Zone of skin (tissue), 1 donor: ENCODE measurements around the gene DHX29.

DNA sequence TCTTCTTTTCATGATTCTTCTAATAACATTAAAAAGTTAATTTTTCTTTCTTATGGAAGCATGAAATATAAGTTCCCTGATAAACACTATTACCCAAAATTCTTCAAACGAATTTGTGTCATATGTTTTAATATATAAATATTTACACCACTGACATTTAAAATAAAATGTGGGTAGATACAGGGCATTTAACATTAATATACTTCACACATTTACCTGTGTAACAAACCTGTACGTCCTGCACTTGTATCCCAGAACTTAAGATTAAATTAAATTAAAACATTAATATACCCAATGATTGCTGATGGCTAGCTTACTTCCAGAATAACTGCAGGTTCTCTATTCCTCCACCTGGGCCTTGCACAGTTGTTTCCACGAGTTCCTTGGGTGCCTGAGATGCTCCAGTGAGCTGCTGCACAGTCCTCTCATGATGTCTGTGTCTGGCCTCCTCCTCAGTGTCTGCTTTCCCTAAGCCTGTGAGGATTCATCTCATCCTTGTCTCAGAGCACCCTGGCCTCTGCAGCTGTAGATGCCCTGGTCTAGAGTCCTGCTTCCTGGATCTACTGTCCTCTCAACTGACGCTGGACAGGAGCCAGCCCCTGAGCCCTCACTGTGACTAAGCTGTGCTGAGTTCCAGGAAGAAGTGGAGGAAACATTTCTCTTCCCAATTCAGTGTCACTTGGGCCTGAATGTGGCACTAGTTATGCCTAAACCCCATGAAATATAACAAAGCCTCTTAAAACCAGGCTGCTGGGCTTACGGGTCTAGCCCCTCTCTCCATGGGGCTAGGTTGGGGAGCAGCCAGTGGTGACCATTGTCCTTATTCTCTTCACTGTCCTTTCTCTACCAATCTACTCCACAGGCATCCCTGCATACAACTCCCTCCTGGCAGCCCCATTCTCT, 220.4 kb downstream of the SNX18 start:
- RRBS, result no CpG with 5 or more reads among the region's 5 CpGs

GRCh38 chr5:54776727-54777083, 208.7 kb downstream of the ESM1 start:
- RRBS, result no CpG with 5 or more reads among the region's 3 CpGs

- RRBS, result 1% methylated on average over 14 of the region's 65 CpGs
Observed at GRCh38 chr5:55307139-55308208, at the start of gene DHX29. Gene DHX29 (minus strand): TSS chr5:55307694.

DNA sequence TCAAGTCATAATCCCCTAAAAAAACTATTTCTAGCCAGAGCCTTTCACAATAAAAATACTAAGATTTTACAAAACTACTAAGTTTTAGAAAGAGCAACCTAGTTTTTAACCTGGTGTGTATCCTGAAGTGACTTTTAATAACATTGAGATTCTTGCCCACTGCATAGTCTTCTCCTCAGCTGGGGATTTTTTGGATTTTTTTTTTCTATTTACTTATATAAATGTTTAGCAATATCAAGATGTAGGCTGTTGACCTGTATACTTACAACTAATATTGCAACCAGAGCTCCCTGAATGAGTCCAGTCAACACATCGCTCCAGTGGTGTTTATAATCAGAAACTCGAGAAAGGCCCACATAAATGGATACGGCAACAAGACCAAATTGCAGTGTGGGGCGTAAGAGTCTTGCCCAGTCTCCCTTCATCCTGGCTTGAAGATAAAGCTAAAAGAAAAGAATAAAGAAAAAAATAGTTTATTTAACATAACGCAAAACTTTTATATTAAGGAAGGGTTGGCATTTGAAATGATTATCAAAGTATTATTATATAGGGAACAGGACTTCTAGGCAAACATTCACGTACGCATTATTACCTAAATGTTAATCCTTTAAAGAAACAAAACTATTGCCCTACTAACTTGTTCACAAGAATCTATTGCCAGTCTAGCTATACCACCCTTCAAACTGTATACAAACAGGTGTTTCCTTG, 109.0 kb downstream of the PLPP1 start:
- RRBS, result no CpG with 5 or more reads among the region's 7 CpGs

DNA sequence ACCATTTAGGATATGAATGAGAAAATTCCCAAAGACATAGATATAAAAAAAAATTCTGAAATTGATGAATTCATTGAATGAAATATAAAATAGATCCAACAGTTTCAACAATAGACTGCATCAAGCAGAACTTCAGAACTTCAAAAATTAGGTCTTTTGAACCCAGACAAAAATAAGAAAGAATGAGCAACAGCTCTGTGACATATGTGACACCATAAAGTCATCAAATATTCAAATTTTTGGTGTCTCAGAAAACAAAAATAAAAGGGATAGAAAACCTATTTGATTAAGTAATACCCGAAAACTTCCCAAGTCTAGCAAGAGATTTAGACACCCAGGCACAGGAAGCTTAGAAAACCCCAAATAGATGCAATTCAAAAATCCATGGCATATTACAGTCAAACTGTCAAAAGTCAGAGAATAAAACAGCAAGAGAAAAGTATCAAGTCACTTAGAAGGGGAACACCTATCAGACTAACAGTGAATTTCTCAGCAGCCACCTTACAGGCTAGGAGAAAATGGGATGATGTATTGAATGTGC, 103.8 kb downstream of the PLPP1 start:
- RRBS, result no CpG with 5 or more reads among the region's 1 CpG

GRCh38 chr5:55484266-55485065, 50.3 kb downstream of the PLPP1 start:
- RRBS, result no CpG with 5 or more reads among the region's 4 CpGs

GRCh38 chr5:55507472-55508002, 27.2 kb downstream of the PLPP1 start:
- RRBS, result no CpG with 5 or more reads among the region's 3 CpGs

GRCh38 chr5:55538569-55538969, 3.8 kb upstream of the PLPP1 start:
- RRBS, result no CpG with 5 or more reads among the region's 2 CpGs

DNA sequence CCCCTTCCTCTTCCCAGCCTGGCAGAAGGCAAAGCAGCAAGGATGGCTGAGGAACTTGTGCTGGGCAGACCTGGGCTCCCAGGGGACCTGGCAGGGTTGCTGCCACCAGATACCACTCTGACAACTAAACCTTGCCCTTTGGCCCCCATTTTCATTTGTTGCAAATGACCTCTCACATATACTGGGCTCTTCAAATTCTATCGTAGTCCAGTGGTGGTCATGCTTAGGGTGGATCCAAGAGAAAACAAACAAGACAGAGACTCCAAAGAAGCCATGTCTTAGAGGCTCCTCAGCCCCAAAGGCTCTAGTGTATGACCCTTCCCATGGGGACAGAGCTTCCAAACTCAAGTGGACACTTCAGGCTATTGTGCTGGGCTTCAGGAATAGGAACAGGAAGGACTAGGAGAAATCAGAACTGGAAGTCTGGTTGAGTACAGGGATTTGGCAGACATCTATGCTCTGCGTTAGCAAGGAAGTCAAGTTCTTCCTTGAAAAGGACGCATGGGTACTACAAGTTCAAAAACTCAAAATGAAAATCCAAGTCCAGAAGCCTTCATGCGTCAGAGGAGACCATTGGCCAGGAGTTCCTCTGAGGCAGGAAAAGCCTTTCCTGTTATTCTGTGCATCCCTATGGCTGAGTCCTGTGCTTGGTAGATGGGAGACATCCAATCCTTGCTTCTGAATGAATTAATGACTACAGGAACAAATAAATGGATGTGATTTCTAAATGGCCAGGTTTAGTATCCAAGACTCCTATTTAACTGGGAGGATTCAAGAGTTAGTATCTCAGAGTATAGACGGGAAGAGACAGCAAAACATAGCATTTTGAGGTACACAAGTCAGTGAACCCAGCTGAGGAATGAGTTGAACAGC, 64.7 kb upstream of the PLPP1 start:
- RRBS, result no CpG with 5 or more reads among the region's 5 CpGs

DNA sequence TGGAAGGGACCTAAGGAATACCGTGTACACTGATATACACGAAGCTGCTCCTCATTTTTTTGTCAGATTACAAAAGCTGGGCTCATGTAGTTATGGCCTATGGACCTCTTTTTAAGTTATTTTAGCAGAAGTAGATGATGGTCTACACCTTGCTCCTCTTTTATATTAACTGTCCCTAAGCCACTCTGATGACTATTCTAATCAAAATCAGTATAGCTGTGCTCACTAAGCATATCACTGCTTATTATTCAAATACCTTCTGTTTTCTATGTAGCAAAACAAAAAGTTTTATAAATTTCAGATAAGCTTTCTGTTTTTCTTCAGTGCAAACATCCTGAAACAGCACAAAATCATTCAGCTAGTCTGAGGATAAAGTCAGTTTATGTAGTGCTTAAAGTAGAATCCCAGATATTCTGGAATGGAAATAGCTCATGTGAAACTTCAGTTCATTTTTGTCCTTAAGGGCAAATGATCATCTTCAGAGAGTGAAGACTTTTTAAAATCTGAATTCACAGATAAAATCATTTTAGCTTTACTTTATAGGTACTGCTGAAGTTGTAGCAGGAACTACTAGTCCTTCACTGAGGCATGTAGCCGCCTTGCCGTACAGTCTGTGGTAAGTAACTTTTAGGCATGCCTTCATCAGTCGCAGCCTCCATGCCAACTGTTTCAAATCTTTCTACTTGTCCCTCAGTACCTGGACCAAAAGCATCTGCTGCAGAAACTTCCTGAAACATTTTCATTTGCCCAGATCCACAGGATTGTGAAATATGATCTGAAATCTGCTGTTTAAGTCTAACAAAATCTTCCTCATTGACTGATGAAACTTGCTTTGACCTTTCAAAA, 54.0 kb downstream of the IL6ST start:
- RRBS, result no CpG with 5 or more reads among the region's 5 CpGs

DNA sequence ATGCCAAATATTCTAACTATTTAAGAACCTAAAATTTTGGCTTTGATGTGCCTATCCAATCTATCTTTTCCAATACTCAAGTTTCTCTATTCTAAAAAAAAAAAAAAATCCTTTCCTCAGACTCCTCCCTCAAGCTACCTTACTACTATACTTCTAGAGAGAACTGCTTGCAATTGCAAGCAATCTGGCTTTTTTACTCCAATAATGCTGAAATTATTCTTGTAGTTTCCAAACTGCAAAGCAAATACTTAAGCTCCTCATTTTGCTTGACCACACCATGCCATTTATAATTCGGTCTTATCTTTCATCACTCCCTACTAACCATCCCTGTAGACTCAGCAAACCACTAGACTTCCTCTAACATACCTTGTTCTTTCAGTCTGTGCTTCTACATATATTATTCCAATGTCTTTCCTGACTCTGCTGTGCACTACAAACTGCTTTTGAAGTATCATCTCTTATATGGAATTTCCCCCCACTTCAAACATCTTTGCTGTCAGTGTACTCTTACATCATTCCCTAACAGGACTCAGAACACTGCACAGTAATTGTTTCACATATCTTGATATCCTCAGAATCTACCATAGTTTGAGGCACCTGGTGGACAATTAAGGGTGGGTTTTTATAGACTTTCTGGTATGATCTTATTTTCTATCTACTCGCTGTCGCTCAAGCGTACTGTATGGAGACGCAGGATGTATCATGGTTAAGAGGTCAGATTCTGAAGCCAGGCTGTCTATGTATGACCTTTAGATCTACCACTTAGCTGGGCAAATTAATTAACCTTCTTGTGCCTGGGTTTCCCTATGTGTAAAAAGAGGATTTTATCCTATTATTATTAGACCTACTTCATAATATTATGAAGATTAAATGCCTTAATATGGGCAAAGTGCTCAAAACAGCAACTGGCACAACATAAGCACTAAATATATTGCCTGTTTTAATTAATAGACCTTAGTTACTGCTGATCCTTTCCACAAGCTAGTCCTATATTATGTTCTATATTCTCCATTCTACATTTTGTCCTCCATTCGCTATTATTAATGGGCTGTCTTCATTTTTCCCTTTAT, 2.8 kb downstream of the IL6ST start:
- RRBS, result no CpG with 5 or more reads among the region's 6 CpGs

- RRBS, result no CpG with 5 or more reads among the region's 3 CpGs
Observed at GRCh38 chr5:55995918-55996318, 1.2 kb upstream of the IL6ST start.

- RRBS, result no CpG with 5 or more reads among the region's 2 CpGs
Observed at GRCh38 chr5:56441428-56441895, 208.3 kb upstream of the ANKRD55 start.

- RRBS, result no CpG with 5 or more reads among the region's 39 CpGs
Observed at GRCh38 chr5:56481173-56481987, 248.2 kb upstream of the ANKRD55 start.

GRCh38 chr5:56534066-56534717, 281.2 kb upstream of the MAP3K1 start:
- RRBS, result no CpG with 5 or more reads among the region's 6 CpGs

- RRBS, result no CpG with 5 or more reads among the region's 4 CpGs
Observed at GRCh38 chr5:56638875-56639471, 176.4 kb upstream of the MAP3K1 start.

DNA sequence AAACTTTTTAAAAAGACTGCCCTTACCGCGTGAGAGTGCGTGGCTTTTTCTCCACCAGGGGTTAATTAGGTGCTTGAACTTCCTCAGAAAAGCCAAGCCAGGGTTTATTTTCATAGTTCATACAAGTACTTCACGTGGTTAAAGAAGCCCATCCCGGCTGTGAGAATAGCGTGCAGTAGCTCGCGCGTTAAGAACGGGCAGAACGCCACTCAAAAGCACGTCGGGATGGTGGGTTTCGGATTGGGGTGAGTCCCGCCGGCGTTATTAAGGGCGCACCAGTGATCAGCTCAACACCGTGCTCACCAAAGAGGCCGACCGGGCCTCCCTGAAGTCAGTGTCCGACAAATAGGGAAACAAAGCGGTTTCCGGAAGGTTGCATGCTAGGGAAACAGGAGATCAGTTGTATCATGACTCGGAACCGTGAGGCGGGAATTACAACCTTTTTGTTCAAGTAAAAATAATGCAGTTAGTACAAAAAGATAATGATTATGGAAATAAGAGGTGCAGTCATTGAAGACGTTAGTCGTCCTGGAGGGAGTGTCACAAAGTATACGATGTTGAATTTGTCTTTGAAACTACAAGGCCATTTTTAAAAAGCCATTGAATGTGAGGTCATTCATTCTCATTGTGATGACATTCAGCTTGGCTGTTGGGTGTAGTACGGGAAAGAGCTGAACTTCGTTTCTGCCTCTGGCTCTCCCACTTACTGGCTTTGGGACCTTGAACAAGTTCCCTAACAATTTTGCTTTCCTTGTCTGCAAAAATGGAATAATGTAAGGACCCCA, 946 bp downstream of the SETD9 start:
- RRBS, result 2% methylated on average over 16 of the region's 32 CpGs

DNA sequence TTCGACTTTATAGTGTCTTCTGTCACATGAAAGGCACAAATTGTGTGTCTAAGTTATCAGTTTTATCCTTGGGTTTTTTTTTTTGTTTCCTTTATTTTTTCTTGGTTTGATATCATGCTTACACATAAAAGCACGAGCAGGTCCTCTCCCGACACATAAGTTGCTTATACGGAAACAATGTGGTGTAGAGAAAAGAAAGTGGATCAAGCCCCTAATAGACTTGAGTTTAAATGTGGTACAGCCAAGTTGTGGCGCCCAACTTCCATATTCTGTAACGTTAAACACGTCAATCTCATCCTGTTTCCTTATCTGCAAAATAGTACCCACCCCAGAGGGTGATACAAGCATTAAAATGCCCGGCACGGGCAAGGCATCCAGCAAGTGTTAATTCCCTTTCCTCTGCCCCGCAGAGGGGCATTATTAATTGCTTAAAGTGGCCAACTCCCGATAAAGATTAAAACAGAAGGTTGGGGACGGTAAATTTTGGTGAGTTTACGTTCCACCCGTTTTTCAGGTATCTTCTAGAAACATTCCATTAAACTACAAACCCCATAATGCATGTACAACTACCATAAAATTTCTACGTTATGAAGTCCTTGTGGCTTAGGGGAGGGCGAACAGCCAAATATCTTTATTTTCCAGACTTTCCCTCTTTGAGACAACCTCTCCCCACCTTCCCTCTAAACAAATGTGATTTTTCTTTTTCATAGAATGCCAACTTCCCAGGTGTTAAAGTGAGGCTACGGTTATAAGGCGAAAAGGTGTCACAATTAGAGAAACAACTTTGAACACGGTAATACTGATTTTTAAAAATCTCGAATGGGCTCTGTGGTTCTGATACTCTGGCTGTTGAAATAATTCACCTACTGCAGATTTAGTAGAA, 1.4 kb upstream of the GPBP1 start:
- RRBS, result no CpG with 5 or more reads among the region's 20 CpGs